Neuron (in vitro differentiated cells): ENCODE measurements around a stretch of chr1.

DNA sequence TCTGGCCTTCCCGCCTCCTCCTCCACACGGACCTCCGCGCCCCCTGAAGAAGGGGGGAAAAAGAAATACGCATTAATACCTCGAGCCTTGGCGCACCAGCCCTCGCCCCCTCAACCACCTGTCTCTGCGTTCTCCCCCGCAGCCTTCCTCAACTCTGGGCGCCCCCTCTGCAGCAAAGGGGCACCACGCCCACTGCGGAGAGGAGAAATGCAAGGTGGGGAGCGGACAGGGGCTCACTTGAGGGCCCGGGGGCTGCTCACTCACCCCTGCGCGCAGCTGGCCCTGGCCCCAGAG lies 42.5 kb downstream of the CD34 start:
- PRO-cap = no peak

GRCh38 chr1:207907925-207908958 lies 2.7 kb downstream of the CD34 start:
- PRO-cap = no peak

- PRO-cap = no peak
Measured at GRCh38 chr1:207938008-207938566, 27.2 kb upstream of the CD34 start.

GRCh38 chr1:207964278-207964934 lies 53.5 kb upstream of the CD34 start:
- PRO-cap = no peak

DNA sequence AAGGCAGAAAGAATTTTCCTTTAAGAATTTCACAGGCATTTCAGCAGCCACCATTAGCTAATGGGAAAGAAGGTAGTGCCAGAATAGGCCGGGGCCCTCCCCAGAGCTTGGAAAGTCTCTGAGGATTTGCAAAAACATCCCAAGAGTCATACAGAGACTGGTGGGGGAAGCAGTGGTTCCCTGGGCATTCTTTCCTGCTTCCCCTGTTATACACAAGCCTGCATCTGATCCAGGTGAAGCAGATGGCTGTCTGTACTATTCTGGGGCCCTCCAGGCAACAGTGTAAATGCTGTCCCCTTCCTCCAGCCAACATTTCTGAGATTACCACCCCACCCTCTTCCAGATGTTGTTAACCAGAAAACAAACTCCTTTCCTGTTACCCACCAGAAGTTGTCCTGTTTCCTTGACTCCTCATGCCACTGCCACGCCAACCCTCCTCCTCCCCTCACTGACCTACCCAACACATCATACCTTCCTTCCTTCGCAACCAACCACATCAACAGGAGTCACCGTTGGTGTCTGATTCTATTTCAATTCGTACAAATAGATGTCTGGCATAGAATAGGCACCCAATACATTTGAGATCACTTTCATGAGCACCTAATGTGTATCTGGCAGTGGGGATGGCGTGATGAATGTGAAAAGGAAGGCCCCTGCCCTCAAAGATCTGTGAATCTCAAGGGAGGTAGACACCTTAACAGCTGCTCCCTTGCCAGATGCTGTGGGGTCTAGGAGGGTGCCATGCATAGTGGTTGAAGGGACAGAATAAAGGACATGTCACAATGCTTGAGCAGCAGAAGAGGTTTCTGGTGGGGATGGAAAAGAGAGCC lies 39.9 kb downstream of the PLXNA2 start:
- PRO-cap = no peak

GRCh38 chr1:208235961-208236989 lies 7.9 kb downstream of the PLXNA2 start:
- PRO-cap = no peak

- PRO-cap = no peak
Measured at GRCh38 chr1:208487878-208488286, 243.7 kb upstream of the PLXNA2 start.

- PRO-cap = no peak
Measured at GRCh38 chr1:209039265-209040008, 544.1 kb upstream of the CAMK1G start.

- PRO-cap = no peak
Measured at GRCh38 chr1:209231536-209232312, 351.8 kb upstream of the CAMK1G start.

DNA sequence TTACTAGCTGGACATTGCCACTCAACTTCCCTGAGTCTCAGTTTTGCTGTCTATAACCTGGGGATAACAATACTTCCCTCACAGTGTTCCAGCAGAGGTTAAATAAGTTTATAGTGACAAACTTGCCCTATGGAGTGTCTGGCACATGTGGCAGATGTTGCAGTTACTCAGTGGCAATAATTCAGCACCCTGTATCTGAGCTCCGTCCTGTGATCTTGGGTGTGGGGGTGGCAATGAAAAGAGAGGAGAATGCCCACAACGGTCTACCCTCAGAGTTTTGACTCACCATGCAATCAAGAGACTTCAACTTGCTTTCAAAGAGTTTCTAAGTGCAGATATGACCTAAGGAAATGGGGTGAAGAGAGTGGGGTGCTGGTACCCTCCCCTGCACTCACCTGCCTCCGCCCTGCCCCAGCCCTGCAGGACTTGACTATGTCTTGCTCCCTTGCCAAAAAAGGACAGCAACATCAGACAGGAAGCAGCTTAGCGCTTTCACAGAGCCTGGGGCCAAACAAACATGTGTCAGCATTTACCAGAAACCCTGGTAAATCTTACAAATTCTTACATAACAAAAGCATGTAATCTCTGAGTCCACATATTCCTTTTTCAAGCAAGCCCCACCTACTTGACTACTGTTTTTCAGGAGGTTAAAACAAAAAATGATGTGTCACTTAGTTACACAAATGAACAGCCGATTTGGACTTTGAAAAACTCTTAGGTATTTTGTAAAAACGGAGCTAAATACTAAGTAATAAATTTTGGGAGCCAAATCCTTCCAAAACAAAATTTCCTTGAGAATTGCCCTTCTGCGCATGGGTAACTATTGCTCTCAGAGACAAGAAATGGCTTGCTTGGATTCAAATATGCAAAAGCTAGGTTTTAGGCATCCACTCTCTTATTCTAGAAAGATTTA lies 185.0 kb upstream of the CAMK1G start:
- PRO-cap = no peak

- PRO-cap = no peak
Measured at GRCh38 chr1:209471232-209471535, 112.3 kb upstream of the CAMK1G start.

GRCh38 chr1:209528005-209528632 lies 55.4 kb upstream of the CAMK1G start:
- PRO-cap = no peak

GRCh38 chr1:209624871-209625679 lies 27.1 kb downstream of the LAMB3 start:
- PRO-cap = no peak

DNA sequence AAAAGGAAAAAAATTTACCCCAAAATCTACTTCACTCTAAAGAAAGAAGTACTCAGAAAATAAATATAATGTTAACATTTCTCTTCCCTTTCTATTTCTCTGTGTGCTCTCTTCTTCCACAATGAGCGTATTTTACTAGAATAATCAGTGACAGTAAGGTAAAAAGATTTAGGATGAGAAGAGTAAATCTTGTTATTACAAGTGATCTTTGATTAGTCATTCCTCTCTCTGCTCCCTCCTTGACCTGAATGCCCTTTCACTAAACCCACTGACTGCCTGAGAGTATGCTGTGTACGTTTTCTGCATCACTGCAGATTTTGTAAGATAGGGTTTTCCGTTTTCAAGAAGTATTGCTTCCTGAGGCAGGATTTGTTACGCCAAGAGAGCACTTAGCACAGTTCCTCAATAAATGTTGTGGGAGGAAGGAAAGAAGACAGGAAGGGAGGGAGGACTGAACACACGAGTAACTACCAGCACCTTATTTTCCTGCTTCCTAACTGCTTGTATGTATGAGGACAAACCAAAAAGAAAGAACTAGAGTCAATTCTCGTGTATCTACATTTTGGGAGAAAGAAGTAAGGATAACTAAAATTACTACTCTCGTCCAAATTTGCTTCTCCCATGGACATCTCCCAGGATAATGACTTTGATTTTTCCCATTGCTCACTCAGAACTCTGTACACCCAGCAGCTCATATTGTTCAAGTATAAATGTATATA lies 7.7 kb upstream of the LAMB3 start:
- PRO-cap = no peak

- PRO-cap = no peak
Measured at GRCh38 chr1:209673032-209673628, 2.1 kb upstream of the G0S2 start.

DNA sequence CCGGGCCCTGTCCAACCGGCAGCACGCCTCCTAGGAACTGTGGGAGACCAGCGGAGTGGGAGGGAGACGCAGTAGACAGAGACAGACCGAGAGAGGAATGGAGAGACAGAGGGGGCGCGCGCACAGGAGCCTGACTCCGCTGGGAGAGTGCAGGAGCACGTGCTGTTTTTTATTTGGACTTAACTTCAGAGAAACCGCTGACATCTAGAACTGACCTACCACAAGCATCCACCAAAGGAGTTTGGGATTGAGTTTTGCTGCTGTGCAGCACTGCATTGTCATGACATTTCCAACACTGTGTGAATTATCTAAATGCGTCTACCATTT lies 714 bp downstream of the G0S2 start:
- PRO-cap = bidirectional peak, plus-strand start at position 36 of the sequence, minus-strand start at position 92 of the sequence

- PRO-cap = no peak
Measured at GRCh38 chr1:209747592-209748308, 8.1 kb upstream of the TRAF3IP3 start.

DNA sequence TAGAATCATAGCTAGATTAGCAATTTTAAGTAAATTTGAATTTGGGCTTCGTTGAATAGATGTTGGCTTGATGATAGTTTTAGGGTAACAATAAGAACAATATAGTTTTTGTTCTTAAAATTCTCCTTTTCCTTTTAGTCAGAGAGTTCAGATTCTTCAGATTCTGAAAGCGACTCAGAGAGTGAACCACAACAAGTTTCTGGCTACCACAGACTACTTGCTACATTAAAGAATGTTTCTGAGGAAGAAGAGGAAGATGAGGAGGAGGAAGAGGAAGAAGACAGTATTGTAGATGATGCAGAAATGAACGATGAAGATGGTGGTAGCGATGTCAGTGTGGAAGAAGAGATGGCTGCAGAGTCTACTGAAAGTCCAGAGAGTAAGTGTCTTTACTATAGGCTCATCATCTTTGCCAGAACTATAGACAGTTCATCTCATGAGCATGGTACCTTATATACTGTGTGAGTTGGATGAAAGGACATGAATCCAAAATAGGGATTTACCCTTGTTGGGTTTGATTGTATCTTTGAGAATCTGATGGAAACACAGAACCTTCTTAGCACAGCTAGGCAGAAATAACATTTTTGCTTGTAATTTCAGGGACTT lies 3.0 kb downstream of the UTP25 start:
- PRO-cap = no peak

- PRO-cap = no peak
Measured at GRCh38 chr1:209839549-209840668, 12.1 kb downstream of the UTP25 start.

GRCh38 chr1:209938328-209938931 lies 413 bp downstream of the SYT14 start:
- PRO-cap = bidirectional peak, plus-strand start at chr1:209938678, minus-strand start at chr1:209938592; unidirectional peak, minus-strand start at chr1:209938825